Peyer's patch (tissue), 4 donors: ENCODE results near the genes CEACAM8, PSG5 and ETHE1.

DNA sequence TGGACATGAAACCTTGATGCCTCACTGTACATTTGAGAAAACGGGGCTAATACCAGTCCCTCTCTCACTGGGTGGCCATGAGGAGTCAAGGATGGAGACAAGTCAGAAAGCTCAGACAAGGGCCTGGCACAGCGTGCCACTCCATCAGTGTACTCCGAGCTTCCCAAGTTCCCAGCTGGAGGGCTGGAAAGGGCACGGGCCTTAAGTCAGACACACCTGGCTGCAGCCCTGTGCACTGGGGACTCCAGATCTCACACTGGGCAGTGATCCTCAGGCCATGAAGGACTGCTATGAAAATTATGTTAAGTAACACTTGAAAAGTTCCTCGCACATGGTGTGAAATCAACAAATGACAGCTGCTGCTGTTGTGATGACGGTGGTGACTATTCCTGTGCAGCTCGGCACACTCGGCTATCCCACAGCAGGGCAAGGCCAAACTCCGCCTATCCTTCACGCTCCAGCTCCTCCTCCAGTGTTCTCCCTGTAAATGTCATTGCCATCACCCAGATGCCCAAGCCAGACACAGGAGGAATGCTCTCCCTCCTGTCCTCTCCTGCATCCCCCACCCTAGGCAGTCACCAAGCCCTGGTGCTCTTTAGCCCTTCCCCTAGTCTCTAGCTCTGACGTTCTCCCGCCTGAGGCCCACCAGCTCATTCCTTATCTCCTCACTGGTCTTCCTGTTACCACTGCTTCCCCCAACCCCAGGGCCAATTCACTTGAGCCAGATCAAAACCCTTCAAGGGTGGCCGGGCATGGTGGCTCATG lies 31.4 kb downstream of the GRIK5 start:
- PRO-cap = no peak
- RAMPAGE, long total RNA, 4 experiments = no peak in any of the 4 experiments

- PRO-cap = no peak
- RAMPAGE, long total RNA, 4 experiments = no peak in any of the 4 experiments
Measured at GRCh38 chr19:42088582-42089386, 12.8 kb downstream of the ZNF574 start.

DNA sequence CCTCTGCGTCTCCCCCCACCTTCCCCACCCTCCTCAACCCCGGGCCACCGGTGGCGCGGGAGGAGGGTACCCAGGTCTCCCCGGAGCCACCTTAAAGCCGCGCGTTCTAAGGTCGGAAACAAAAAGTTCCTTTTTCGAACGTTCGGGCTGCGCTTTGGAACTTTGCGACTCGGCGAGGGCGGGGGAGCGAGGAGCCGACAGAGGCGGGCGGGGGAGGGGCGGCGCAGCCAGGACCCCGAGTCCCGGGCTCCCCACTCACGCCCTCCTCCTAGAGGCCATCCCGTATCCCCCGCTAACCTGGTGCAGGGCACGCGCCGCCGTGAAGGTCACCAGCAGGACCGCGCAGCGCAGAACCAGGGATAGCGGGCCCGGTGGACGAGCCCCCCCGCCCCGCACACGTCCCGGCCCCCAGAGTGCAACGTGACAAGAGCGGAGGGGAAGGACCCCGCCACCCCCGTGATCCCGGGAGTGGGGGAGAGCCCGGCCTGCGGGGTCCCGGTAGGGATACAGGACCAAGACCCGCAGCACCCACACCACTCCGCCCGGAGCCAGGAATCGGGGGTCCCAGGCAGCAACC lies 600 bp downstream of the ERF start:
- PRO-cap = bidirectional peak, plus-strand start at position 200 of the sequence, minus-strand start at position 128 of the sequence
- RAMPAGE, long total RNA, 4 experiments = no peak in any of the 4 experiments

- PRO-cap = bidirectional peak, plus-strand start at chr19:42268554, minus-strand start at chr19:42268262
- RAMPAGE, long total RNA, 4 experiments = no peak in any of the 4 experiments
Measured at GRCh38 chr19:42267848-42268326, 1.2 kb upstream of the CIC start.

GRCh38 chr19:42279084-42279760 lies 10.2 kb downstream of the CIC start:
- PRO-cap = no peak
- RAMPAGE, long total RNA, 4 experiments = no peak in any of the 4 experiments

DNA sequence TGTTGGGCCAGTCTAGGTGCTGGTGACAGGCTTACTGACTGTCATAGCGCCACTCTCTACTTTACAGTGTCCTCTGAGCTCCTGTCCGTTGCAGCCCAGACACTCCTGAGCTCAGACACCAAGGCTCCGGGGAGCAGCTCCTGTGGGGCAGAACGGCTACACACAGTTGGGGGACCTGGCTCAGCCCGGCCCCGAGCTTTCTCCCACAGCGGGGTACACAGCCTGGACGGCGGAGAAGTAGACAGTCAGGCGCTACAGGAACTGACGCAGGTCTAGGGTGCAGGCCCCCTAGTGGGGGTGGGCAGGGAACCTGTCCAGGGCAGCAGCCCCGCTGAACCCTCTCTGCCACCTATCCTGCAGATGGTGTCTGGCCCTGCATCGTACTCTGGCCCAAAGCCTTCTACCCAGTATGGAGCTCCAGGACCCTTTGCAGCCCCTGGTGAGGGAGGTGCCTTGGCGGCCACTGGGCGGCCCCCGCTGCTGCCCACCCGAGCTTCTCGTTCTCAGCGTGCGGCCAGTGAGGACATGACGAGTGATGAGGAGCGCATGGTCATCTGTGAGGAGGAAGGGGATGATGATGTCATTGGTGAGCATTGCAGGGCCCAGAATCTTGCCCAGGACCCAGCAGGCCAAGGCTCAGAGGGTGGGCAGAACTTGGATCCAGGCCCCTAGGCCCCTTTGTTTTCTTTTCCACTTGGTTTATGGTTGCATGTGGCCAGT lies 13.0 kb upstream of the PRR19 start:
- PRO-cap = no peak
- RAMPAGE, long total RNA, 4 experiments = start-site peak on the plus strand in 1 of 4 experiments, centred at position 453 of the sequence, 21 reads per replicate

GRCh38 chr19:42294148-42295070 lies 7.5 kb upstream of the PRR19 start:
- PRO-cap = no peak
- RAMPAGE, long total RNA, 4 experiments = start-site peak on the plus strand in 1 of 4 experiments, at chr19:42294603-42294688 at its widest, 15 reads per replicate

- PRO-cap = bidirectional peak, plus-strand start at chr19:42396624, minus-strand start at chr19:42396518
- RAMPAGE, long total RNA, 4 experiments = no peak in any of the 4 experiments
Measured at GRCh38 chr19:42396289-42396736, 6.2 kb upstream of the CNFN start.

DNA sequence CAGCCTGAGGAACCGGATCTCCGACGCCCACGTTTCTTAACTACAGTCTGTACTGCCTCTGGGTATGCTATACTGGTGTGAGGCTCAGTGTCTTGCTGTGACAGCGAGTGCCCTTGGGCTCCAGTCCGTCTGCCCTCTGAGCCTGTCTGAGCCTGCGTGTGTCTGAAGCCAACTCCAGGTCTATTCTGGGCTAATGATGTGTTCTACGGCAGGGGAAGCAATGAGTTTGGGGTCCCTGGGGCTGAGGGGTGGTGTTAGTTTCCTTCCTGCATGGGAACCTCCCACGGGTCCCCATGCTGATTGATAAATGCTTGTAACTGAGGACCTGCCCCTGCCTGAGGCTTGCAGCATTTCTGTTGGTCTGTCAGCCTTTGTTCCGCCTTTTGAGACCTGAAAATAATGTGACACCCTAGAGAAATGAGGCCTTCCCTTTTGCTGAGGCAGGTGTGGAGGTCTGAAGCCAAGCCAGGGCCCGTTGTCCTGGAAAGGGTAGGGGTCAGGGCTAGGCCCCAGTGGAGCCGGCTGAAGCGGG lies 4.8 kb downstream of the LIPE start:
- PRO-cap = no peak
- RAMPAGE, long total RNA, 4 experiments = no peak in any of the 4 experiments

- PRO-cap = no peak
- RAMPAGE, long total RNA, 4 experiments = no peak in any of the 4 experiments
Measured at GRCh38 chr19:42447854-42448442, 5.2 kb upstream of the CXCL17 start.

GRCh38 chr19:42461501-42462204 lies 18.9 kb upstream of the CXCL17 start:
- PRO-cap = no peak
- RAMPAGE, long total RNA, 4 experiments = no peak in any of the 4 experiments

DNA sequence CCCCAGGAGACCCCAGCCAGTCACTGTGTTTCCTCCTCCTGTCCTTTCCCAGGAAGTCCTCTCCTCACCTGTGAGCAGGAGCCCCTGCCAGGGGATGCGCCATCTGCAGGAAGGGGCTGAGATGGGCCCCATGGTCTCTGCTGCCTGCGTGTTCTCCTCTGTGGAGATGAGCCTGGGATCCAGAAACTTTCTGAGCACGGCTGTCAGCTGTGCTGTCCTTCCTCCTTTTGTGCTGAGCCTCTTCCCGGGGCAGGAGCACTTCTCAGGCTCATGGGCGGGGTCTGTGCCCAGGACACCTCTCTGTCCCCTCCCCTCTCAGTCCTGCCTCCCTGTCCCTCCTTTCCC lies at the start of gene CEACAM8:
CEACAM8 (minus strand) TSS at position 228 of the 345 bp plus-strand sequence.
- PRO-cap = no peak
- RAMPAGE, long total RNA, 4 experiments = no peak in any of the 4 experiments

- PRO-cap = no peak
- RAMPAGE, long total RNA, 4 experiments = no peak in any of the 4 experiments
Measured at GRCh38 chr19:43186411-43186740, at the start of gene PSG5. Gene PSG5, minus strand, starts transcription at chr19:43186536.

GRCh38 chr19:43526865-43527703 lies at the start of gene ETHE1:
Gene ETHE1, minus strand, starts transcription at chr19:43527201.
- PRO-cap = bidirectional peak, plus-strand start at chr19:43527307, minus-strand start at chr19:43527201
- RAMPAGE, long total RNA, 4 experiments = start-site peak on the plus strand in 1 of 4 experiments, at chr19:43526954-43527210 at its widest, 8 reads per replicate; start-site peak on the minus strand in 3 of 4 experiments, at chr19:43527186-43527259 at its widest, 183 to 521 reads per replicate

DNA sequence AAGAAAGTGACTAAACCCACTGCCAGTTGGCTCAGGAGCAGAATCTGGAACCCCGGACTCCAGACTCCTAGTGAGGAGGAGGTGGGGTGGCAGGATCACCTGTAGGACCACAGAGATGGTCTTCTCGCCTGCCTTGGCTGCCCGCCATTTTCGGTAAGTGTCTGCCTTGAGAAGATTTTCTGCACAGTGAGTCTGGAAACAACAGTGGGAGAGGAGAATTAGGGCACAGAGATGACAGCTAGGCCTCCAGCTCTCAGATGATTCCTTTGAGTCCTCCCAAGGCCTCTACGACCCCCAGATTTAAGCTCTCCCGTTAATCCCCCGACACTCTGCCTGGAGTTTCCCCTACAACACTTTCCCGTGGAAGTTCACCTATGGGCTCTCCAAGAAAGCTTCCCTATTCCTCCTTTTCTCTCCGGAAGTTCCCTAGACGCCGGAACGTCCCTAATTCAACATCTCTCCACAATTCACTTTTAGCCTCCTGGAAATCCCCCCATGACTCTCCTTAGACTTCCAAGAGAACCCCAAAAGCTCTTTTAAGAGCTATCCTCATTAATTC lies 437 bp downstream of the XRCC1 start:
- PRO-cap = no peak
- RAMPAGE, long total RNA, 4 experiments = no peak in any of the 4 experiments

- PRO-cap = no peak
- RAMPAGE, long total RNA, 4 experiments = no peak in any of the 4 experiments
Measured at GRCh38 chr19:43579912-43580270, 4.3 kb downstream of the PINLYP start.

- PRO-cap = no peak
- RAMPAGE, long total RNA, 4 experiments = no peak in any of the 4 experiments
Measured at GRCh38 chr19:43590745-43591455, 5.0 kb downstream of the IRGQ start.

GRCh38 chr19:43658571-43659201 lies 11.3 kb downstream of the PLAUR start:
- PRO-cap = no peak
- RAMPAGE, long total RNA, 4 experiments = no peak in any of the 4 experiments

DNA sequence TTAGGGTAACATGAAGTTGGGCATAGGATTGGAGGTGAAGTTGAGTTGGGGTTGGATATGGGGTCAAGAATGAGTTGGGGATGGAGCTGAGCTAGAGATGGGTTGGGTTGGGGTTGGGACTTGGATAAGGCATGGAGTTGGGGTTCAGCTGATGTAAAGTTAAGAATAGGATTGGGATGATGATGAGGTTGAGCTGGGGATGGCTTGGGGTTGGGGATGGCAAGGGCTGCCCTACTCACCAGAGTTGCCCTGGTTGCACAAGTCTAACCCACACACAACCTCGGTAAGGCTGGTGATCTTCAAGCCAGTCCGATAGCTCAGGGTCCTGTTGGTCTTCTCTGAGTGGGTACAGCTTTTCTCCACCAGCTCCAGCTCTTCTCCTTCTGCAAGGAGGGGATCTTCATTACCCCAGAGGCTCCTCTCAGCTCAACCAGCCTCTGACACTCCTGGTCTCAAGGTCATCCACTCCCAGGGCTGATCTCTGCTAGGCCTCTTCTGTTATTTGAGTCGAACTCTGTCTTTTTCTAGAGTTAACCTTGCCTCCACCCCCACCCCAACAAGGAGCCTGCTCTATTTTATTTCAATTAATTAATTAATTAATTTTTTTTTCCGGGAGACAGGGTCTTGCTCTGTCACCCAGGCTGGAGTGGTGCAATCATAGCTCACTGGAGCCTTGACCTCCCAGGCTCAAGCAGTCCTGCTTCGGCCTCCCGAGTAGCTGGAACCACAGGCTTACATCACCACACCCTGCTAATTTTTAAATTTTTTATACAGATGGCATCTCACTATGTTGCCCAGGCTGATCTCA lies 4.7 kb downstream of the PLAUR start:
- PRO-cap = no peak
- RAMPAGE, long total RNA, 4 experiments = no peak in any of the 4 experiments

GRCh38 chr19:43711025-43711398 lies 4.9 kb upstream of the IRGC start:
- PRO-cap = no peak
- RAMPAGE, long total RNA, 4 experiments = no peak in any of the 4 experiments